AG09309 (cell line): ENCODE results near the gene CFAP141.

- RRBS = 13% methylated on average over 13 of the region's 25 CpGs
Observed at GRCh38 chr1:153964033-153964682, 821 bp upstream of the SLC39A1 start.

GRCh38 chr1:154116826-154117043, 75.2 kb downstream of the TPM3 start:
- RRBS = no CpG with 5 or more reads among the region's 1 CpG

DNA sequence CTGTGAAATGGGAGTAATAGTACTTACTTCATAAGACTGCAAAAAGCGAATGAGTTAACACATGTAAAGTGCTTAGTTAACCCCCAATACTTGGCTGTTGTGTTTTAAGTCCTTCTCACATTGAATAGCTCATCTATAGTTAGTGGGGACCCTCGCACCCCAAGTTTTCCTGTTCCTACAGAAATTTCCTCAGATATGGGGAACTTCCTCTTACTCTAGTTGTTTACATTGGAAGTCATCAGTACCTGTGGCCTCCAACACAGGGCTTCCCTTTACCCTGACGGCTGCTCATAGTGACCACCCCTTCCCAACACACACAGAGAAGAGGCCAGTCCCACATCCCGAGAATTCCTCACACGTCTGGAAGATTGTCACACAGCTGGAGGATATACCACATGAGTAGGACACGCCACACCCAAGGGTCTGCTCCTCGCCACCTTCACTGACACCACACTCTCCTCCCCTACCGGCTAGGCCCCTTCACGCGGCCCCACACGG, 37.6 kb downstream of the TPM3 start:
- RRBS = no CpG with 5 or more reads among the region's 11 CpGs

DNA sequence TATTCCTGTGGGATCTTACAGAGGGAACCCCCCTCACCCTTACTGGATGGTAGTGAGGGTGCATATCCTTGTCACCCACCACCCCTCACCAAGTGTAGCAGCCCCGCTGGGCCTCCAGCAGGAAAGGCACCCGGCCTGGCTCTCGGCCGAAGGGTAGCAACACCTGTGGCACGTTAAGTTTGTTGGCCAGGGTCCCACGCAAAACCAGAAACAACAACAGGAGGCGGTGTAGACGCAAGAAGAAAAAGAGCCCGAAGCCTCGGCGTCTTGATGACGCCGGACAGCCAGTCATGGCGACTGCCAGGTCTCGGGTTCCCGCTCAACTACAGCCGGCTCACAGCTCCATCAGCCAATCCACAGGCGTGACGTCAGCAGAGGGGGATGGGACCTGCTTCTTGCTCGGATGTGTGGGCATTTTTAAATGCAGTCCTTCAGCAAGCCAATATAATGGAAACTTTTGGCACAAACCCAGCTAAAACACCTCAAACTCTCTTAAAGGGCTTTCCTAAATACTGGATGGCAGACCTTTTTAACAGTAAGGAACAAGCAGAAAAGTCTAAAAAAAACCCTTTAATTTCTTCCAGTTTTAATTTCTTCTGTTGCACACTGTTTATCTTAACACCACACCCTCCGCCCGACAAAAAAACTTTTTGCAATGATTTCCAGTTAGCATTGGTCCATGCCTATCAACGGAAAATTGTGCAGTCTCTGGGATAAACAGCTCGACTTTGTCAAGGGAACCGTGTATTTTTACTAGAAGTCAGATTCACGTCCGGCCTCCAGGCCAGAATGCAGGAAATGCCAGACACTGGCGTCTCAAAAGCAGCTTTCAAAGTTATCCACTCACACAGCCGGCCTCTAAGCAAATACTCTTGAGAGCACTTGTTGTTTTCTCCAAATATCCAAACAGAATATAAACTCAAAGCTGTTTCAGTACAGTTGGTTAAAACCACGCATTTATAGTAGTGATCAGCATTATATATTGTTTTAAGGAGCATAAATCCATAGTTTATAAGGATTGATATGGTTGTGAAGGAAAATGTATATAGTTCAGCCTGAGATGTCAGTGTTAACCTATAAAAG, 36.8 kb downstream of the TPM3 start:
- RRBS = 66% methylated on average over 7 of the region's 30 CpGs

GRCh38 chr1:154164440-154164852, 27.5 kb downstream of the TPM3 start:
- RRBS = no CpG with 5 or more reads among the region's 1 CpG

DNA sequence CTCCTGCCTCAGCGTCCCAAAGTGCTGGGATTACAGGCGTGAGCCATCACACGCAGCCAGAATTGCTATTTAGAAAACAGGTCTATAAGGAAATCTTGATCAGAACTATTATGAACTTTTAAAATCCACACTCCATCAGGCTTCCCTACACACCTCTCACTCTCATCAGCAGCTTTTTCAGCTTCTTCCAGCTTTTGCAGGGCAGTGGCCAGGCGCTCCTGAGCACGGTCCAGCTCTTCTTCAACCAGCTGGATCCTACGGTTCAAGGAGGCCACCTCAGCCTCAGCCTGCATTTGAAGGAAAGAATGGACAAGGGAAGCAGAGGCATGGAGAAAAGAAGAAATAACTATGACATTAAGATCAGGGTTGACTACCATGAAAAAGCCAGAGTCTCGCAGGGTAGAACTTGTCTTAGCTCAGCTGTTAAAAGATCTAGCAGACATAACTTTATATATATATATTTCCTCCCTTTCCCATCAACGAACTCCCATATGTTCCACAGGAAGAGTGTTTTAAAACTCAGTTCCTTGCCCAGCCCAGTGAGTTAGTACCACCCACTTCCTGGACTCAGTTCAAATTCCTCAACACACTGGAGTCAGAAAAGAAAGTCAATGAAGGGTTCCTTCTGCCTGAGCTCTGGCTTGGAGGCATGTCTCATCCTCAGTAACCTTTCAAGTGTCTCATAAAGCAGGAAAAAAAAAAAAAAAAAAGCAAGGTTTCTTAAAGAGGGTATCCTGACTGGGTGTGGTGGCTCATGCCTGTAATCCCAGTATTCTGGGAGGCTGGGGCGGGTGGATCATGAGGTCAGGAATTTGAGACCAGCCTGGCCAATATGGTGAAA, 15.7 kb downstream of the TPM3 start:
- RRBS = no CpG with 5 or more reads among the region's 9 CpGs

GRCh38 chr1:154185815-154186640, 5.9 kb downstream of the TPM3 start:
- RRBS = no CpG with 5 or more reads among the region's 3 CpGs

- RRBS = no CpG with 5 or more reads among the region's 8 CpGs
Observed at GRCh38 chr1:154205851-154206909, at the start of gene CFAP141. Gene CFAP141, minus strand, starts transcription at chr1:154206333.

GRCh38 chr1:154342695-154343451, 17.5 kb downstream of the ATP8B2 start:
- RRBS = no CpG with 5 or more reads among the region's 21 CpGs

DNA sequence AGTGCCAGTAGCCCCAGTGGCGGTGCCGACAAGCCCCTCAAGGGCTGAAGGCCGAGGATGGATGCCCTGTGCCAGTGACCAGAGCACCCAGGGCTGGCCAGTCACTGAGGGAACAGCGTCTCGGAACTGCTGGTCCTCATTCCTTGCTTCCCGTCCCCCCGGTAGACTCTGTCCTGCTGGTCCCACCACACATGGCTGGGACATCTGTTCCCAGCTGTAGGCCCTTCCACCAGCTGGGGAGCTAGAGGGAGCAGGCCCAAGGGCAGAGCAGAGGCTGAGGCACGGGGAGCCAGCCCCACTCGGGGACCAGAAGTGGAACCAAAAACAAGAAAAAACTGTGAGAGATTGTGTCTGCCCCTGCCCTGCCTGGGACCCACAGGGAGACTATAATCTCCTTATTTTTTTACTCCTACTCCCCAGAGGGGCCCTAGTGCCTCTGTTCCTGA, 23.8 kb downstream of the ATP8B2 start:
- RRBS = no CpG with 5 or more reads among the region's 9 CpGs

- RRBS = no CpG with 5 or more reads among the region's 13 CpGs
Observed at GRCh38 chr1:154406840-154407959, 2.1 kb downstream of the IL6R start.

- RRBS = no CpG with 5 or more reads among the region's 18 CpGs
Observed at GRCh38 chr1:154414223-154415163, 9.3 kb downstream of the IL6R start.

- RRBS = no CpG with 5 or more reads among the region's 14 CpGs
Observed at GRCh38 chr1:154460343-154461016, 41.5 kb upstream of the TDRD10 start.

GRCh38 chr1:154467464-154468151, 34.4 kb upstream of the TDRD10 start:
- RRBS = no CpG with 5 or more reads among the region's 10 CpGs

- RRBS = no CpG with 5 or more reads among the region's 5 CpGs
Observed at GRCh38 chr1:154474763-154475228, 27.2 kb upstream of the TDRD10 start.

GRCh38 chr1:154556371-154556914, 2.0 kb downstream of the UBE2Q1 start:
- RRBS = no CpG with 5 or more reads among the region's 5 CpGs

GRCh38 chr1:154587882-154588431, 20.0 kb downstream of the ADAR start:
- RRBS = no CpG with 5 or more reads among the region's 10 CpGs

- RRBS = no CpG with 5 or more reads among the region's 11 CpGs
Observed at GRCh38 chr1:154596769-154597461, 11.1 kb downstream of the ADAR start.

DNA sequence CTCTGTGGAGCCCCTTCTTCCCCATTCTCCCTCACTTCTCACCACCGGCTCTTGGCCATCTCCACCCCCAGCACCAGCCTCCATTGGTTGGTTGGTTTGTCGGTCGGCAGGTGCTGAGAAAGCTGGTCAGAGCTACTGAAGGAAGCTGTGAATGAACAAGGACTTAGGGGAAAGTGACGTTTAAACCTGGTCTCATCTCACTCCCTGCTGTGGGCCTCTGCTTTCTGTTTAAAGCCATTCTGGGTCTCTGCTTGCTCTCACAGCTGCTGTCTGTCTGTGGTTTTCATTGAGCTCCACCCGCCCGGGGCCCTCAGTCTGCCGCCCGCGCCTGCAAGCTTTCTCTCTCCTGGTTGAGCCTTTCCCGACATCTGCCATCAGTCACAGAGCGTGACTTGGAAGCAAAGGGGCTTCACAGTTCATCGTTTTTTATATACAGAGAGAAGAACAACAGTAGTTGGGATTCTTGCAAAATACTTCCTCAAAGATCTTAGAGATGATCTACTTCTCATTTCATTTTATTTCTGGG, 122.1 kb downstream of the KCNN3 start:
- RRBS = no CpG with 5 or more reads among the region's 12 CpGs

DNA sequence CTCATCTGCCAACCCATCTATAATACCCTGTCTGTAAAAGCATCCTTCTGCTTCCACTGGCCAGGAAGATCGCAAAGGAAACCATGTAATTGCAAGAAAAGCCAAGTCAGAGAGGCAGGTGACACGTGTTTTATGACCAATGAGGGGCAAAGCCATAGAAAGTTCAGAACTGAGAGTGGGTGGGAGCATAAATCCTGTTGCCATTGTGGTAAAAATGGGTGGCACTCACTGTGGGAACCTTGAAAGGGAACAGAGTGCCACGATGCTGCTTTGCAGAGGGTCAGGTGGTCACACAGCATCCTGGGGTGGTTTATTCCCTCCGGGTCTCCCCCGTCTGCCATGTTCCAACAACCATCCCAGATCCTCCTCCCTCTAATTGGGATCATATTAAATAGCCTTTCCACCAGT, 78.2 kb downstream of the KCNN3 start:
- RRBS = no CpG with 5 or more reads among the region's 5 CpGs